Metastatic Liver Carcinoma in the Adrenal Gland (tissue), 2 donors: ENCODE measurements around the genes MAP3K1 and MIER3.

GRCh38 chr5:54673396-54674393, 156.1 kb downstream of the SNX18 start:
- PRO-cap, 2 experiments: no peak in any of the 2 experiments

DNA sequence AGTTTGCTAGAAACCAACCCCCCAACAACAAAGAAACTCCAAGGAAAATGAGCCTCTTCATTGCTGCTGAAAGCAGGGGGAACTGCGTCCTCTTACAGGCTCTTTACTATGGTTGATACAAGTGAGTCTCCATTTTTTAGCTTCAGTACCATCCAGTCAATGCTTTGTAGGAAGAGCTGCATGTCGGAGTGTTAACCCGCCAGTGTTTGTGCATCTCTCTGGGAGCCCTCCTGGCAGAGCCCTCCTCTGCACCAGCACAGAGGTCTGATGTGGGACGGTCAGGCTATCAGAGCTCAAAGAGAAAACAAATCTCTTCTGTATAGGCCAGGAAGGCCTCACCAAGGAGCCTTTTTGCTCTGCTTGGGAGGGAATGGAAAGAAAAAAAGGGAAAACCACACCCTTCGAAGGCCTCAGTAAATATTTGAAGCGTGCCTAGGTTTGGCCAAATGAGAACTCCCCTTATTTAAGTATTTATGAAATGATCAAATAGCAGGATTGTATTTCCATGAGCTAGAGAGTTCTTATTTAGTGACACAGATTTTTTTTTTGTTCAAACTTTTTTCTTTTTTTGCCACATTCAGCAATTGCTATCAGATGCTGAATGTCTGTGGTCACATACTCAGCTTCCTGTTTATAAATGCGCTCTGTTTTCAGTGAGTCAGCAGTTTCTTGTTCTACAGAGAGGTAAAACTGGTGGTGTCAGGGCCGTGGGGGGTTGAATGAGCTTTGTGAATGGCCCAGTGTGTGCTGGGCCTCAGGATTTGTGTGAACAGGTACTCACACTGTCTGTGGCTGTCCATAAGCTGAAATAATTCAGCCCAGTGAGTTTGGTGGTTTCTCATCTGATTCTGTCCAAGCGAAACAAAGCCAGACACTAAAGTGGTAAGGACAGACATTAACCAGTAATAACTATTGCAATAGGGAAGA, 226.6 kb downstream of the SNX18 start:
- PRO-cap, 2 experiments: no peak in any of the 2 experiments

DNA sequence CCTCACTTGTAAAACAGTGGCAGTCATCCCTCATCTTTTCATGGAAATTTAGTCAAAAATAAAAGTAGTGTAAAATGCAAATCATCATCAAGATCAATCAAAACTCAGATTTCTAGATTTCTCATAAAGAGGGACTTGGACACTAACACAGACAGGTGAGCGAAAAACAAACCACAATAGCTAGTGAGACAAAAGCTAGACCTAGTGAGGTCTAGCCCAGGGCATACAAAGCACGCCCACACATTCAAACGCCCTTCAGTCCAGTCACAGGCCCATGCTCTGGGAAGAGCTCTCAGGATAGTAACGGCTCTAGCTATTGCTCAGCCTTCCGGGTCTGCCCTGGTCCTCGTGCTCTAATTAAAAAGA, 94.7 kb downstream of the PLPP1 start:
- PRO-cap, 2 experiments: no peak in any of the 2 experiments

DNA sequence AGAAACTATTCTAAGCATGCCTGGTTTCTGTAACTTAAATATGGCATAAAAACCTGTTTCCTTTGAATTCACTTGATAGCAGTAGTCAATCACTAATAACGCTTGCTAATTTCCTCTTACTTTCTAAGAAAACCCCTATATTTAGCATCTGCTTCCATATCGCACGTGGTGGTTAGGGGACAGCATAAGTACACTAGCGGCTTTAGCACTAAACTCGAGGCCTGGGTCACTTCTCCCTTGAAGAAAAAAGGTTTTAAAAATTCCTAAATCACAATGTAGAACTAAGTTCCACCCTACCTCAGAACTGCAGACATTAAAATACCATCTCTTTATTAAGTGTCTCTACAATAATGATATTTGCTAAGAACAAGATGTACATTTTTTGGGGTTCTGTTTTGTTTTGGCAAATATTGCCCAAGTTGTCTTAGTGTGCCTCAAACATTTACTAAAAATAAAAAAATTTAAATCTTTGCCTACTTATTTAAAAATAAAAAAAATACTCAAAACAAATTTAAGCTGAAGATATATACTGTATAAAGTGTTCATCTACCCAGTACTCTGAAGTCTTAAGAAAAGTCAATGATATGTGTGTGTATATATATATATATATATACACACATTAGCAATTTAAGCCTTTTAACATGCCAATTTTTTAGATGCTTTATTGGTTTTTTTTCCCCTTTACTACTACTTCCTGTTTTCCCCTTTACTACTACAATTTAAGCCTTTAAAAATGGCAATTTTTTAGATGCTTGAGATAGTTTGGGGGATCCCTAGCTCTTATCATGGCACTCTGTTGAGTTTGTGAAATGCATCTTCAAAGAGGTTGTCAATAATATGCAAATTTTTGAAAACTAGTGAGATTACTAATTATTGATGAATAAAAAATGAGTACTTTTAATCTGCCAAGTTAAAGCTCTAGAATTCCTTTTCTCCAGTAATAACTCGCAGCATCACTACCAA, 54.9 kb downstream of the IL6ST start:
- PRO-cap, 2 experiments: no peak in any of the 2 experiments

DNA sequence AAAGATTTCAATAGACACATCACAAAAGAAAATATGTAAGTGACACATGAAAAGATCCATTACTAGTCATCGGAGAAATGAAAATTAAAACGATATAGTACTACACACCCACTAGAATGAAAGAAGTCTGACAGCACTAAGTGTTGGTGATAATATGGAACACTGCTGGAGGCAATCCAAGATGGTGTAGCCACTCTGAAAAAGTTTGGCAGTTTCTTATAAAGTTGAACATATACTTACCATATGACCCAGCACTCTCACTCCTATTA, 48.7 kb downstream of the IL6ST start:
- PRO-cap, 2 experiments: no peak in any of the 2 experiments

DNA sequence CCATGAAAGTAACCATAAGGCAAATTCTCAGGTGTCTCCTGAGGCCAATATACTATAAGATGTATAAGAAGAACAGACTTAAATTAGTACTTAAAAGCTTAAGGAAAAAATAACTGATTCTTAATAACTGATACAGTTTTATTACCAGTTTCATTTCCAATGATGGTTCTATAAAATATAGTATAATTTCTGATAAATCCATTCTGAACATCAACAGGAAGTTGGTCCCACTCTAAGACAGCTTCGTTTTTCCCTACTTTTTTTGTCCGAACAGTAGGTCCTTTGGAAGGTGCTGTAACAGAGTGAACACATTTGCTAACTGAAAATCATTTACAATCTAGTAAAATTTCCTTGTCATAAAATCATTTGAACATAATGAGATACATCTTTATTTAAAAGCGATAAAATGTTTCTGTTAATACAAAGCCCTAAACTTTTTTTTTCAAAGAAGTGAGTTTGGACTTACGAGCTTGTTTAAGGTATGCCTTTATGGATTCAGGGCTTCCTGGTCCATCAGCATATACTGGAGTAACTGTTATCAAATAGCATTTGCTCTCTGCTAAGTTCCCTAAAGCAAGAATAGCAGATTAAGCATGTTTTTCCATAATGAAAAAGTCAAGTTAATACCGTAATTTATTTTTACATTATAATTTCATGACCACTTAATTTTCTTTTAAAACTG, 42.8 kb downstream of the IL6ST start:
- PRO-cap, 2 experiments: no peak in any of the 2 experiments

- PRO-cap, 2 experiments: no peak in any of the 2 experiments
Measured at GRCh38 chr5:55959109-55959483, 35.7 kb downstream of the IL6ST start.

GRCh38 chr5:55969358-55969861, 25.4 kb downstream of the IL6ST start:
- PRO-cap, 2 experiments: no peak in any of the 2 experiments

GRCh38 chr5:56025264-56026020, 30.7 kb upstream of the IL6ST start:
- PRO-cap, 2 experiments: peak in 1 of 2 experiments; most common plus-strand start chr5:56025472 (in 1)

GRCh38 chr5:56279996-56280362, 46.8 kb upstream of the ANKRD55 start:
- PRO-cap, 2 experiments: no peak in any of the 2 experiments

DNA sequence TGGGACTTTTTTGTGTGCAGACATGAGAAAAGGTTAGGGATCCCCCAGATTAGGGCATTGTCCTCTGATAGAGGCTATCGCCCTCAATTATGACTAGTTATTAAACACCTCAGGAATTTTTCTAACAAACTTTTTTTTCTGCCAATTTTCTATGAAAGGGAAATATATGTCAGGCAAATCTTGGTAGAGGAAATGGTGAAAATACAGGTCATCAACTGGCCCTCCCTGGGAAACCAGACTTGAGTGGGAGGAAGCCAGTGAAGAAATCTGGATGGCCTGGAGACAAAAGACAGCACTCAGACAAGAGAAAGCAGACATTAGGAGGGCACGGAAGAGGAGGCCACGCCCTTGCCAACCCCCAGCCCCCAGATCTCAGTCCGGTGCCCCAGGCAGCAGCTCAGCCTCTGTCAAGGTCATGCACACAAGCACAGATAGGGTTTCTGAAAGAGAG, 85.9 kb upstream of the ANKRD55 start:
- PRO-cap, 2 experiments: no peak in any of the 2 experiments

GRCh38 chr5:56527224-56527780, 288.0 kb upstream of the MAP3K1 start:
- PRO-cap, 2 experiments: no peak in any of the 2 experiments

- PRO-cap, 2 experiments: no peak in any of the 2 experiments
Measured at GRCh38 chr5:56733590-56734079, 81.7 kb upstream of the MAP3K1 start.

DNA sequence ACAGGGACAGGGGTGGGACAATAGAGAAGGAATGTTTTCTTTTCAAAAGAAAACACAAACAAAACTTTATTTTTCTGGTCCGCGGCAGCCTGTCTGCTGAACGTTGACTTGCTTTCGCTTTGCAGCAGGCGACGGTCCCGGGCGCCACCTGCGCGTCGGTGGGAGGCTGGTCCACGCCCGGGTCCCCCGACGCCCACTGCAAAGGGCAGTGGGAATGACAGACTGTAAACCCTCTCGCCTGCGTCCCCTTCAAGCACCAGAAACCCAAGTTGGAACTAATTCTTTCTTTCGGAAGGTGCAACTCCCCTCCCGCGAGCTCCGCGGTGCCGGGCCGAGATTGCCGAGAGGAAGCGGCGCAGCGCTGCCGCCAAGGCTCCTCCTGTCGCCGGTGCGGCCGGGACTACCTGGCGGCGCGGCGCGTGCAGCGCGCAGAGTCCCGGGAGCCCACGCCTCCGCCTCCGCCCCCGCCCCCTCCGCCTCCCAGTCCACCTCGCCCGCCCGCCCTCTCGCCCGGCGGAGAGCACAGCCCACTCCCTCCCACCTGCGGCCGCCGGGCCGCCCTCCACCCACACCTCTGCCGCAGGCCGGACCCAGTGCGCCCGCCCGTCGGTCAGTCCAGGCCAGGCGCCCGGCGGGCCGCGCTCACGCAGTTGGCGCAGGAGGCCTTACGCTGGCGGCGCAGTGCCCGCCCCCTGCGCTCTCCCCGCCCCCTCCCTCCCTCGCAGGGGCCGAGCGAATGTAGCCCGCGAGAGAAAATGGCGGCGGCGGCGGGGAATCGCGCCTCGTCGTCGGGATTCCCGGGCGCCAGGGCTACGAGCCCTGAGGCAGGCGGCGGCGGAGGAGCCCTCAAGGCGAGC, at the start of gene MAP3K1:
Gene MAP3K1 (plus strand): TSS at position 731 of the 857 bp plus-strand sequence.
- PRO-cap, 2 experiments: peak in 2 of 2 experiments; most common plus-strand start position 122 of the sequence (in 1); most common minus-strand start position 396 of the sequence (in 2)

- PRO-cap, 2 experiments: no peak in any of the 2 experiments
Measured at GRCh38 chr5:56824099-56824657, 8.8 kb downstream of the MAP3K1 start.

- PRO-cap, 2 experiments: no peak in any of the 2 experiments
Measured at GRCh38 chr5:56856415-56857022, 41.2 kb downstream of the MAP3K1 start.

DNA sequence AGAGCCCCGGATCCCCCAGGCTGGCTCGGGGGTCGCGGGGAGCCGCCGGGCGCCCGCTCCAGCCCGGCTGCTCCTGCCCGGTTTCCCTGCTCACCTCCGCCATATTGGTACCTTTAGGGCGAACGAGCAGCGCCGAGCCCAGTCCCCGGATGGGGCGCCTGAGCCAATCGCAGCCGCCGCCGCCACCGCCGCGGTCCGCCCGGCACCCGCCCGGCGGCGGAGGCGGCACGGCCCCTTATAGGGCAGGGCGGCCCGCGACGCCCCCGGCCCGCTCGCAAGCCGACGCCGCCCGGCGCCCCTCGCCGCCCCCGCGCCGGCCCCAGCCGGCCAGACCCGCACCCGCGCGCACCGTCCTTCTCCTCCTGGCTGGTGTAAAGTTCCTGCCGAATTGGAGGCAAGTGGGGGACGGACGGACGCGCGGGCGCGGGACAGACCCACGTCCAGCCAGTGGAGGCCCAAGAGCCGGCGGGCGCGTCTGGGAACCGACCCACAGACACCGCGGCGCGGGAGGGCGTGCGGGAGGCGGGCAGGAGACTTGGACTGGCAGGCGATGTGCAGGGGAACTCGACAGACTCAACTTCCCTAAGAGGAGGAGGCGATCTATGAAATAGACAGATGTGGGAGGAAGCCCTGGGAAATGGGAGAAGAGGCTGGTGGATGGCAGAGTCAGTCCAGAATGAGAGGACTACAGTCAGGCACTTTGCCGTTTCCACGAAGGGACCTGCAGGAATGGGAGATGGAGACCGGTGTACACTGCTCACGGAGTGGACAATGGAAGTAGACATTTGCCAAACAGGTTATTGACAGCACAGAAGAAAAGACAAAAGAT, at the start of gene MIER3:
Gene MIER3 (minus strand): TSS at position 124 of the 829 bp plus-strand sequence.
- PRO-cap, 2 experiments: peak in 2 of 2 experiments; most common plus-strand start position 386 of the sequence (in 1); most common minus-strand start position 88 of the sequence (in 2)

GRCh38 chr5:57179578-57180157, 5.8 kb downstream of the GPBP1 start:
- PRO-cap, 2 experiments: no peak in any of the 2 experiments

- PRO-cap, 2 experiments: no peak in any of the 2 experiments
Measured at GRCh38 chr5:57456141-57456809, 26.3 kb downstream of the ACTBL2 start.

DNA sequence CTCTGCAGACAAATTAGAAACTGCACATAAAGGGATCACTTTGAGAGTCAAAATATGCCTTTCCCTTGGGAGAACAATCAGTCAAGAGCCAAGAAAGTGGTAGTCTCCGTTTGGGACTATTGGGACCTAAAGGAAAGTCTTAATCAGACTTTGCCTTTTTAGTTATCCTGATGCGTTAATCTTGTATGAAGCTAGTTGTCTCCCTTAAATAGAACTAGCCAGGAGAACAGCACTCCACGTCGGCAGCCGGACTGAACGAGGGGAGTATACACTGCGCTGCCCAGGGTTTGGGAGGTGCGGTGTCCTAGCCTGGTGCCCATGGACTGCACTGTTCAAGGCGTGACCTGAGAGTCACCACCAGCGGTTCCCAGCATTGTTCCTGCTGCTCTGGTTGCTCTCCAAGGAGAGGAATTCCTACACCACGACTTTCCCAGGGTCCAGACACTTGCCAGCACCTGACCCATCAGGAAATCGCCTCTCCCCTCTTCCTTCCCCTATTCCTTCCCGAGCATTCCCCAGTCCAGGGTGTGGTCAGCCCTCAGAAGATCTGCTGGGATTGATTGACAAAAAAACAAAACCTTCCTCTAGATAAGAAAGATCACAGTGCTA, 297.6 kb upstream of the ACTBL2 start:
- PRO-cap, 2 experiments: no peak in any of the 2 experiments